ENCODE measurements around a stretch of chr6.

DNA sequence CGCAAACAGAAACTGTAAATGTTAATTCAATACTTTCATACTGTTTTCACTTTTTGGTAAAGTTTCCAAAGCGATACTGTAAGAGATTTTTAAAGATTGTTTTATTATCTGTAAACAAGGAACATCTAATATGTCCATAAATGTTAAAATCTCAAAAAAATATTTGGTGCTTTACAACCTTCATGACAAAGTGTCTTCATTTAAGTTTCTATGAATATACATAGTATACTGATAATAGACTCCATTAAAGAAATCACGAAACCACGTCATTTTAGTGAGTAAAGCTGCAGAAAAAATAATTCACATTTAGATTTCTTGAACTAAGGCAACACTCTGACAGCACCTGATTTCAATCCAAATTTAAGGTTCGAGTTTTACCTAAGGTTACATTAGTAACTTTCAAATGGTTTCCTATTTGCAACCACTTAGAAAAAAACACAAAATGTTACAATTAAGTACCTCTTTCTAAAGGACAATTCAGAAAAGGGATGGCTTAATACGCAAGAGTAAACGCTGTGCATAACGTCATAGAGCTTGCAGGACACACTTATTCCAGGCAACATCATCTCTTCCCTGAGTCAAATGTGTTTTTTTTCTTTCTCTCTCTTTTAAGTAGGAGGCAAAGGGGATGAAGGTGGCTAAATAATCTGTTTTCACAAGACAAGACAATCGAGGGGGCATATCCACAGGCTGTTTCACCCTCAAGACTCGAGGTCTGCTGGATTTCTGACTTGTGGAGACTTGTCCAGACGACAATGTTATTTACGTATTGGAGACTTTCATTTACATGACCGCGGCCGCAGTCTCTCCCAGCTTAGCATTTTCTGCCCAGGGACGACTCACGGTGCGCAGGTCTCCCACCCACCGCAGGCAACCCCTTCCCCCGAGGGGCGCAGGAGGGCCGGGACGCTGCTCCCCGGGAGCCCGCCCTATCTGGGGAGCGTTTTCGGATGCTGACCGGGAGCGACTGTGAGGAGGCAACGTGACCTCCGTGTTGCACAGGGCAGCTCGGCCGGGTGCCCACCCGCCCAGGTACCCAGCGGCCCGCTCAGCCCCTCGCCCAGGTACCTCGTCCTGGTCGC is 86.0 kb downstream of the SESN1 start:
- PRO-cap, result bidirectional peak, plus-strand start at position 817 of the sequence, minus-strand start at position 717 of the sequence; unidirectional peak, minus-strand start at position 931 of the sequence; unidirectional peak, minus-strand start at position 969 of the sequence
- RAMPAGE, long total RNA, 4 experiments, result no peak in any of the 4 experiments

DNA sequence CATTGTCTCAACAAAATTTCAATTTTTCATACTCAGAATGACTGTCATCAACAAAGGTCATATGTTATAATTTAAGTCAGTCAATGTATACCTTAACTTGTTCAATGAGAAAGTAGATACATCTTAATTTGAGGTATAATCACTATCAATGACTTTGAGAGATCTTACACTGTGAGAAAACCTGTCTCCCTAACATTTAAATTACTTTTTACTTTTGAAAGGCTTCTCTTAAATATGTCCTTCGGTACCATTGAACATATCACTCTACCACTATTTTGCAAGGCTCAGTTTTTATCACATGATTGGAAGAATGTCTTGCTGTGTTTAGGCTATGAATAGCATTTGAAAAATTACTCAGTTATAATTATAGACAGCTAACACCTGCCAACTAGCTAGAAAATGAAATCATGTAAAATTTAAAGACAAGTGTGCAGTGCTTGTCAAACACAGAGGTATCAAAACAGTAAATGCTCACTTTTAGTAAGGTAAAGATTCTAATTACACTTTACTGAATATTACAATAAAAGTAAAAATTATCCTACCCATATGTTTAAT is 11.0 kb downstream of the SESN1 start:
- PRO-cap, result no peak
- RAMPAGE, long total RNA, 4 experiments, result no peak in any of the 4 experiments

DNA sequence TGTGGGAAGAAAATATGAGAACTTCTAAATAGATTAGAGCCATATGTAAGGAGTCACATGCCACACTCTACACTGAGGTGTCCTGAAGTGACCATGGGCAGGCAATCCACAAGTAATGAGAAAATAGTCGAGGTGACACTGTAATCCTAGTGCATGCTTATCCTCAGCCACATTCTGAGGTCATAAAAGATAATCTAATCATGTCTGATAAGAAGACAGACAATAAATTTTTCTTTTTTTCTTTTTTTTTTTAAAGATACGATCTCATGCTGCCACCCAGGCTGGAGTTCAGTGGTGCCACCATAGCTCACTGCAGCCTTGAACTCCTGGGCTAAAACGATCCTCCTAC is 62.2 kb downstream of the CD164 start:
- PRO-cap, result no peak
- RAMPAGE, long total RNA, 4 experiments, result no peak in any of the 4 experiments

DNA sequence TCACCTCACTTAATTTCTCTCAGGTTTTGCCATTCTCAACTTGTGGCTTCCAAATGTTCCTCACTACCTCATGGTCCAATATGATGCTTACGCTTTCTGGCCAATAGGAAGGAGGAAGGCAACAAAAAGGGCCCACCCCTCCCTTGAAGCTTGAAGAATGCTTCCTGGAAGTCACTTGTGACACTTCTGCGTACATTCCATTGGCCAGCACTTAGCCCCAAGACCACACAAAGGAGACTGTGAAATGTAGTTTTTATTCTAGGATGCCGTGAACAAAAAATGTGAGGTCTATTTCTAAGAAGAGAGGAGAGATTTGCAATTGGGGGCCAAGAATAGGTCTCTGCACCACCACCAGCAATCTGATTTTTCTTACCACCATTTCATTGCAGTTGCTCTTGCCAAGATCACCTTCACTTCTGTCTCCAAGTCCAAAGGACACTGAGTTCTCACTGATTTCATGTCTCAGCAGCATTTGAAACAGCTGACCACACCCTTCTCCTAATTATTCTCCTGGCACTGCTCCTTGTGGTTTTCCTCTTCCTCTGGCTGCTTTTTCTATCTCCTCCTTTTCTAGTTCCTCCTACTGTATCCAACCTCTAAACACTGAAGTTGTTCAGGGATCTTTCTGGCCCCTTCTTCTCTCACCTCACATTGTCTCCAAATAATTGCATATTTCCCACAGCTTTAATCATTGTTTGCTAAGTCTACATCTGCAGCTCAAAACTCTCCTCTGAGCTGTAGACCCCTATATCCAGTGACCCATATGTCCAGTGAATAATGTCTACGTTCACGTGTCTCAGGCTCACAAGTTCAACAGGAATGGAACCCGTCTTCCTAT is 30.6 kb downstream of the CD164 start:
- PRO-cap, result bidirectional peak, plus-strand start at position 516 of the sequence, minus-strand start at position 418 of the sequence
- RAMPAGE, long total RNA, 4 experiments, result no peak in any of the 4 experiments

- PRO-cap, result no peak
- RAMPAGE, long total RNA, 4 experiments, result no peak in any of the 4 experiments
These were observed 15.6 kb downstream of the CD164 start for GRCh38 chr6:109366482-109367270.

DNA sequence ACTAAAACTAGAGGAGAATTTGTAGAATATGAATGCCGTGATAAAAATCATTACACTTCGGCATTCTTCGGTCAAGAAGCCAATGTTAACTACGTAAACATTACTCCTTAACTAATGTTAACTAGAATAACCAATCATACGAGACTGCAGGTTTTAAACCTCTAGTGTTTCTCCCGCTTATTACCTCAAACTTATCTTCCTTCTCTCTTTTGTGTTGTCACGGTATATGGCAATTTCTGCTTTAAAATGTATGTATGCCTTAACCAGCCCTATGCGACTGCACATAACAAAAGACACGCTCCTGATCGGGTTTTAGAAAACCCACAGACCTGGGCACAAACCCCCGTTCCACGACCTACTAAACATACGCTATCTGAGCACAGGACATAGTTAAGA is 1.3 kb downstream of the CD164 start:
- PRO-cap, result no peak
- RAMPAGE, long total RNA, 4 experiments, result no peak in any of the 4 experiments

DNA sequence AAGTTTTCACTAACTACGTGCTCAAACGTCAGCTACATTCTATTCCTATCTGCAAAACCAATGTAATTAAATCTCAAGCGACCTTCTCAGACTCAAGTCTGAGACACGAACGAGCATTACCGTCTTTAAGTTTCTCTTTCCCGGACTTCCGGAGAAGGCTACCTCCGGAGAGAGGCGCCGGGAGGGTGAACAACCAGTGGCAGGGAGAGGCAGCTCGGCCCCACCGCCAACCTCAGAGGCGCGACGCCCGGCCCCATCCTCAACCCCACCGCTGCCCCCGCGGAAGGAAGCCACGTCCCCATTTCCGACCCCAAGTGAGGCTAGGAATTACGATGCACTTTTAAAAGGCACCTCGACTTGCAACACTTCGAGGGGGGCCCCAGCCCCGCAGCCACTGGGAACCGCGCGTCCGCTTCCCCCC is 667 bp downstream of the CD164 start:
- PRO-cap, result bidirectional peak, plus-strand start at position 196 of the sequence, minus-strand start at position 100 of the sequence
- RAMPAGE, long total RNA, 4 experiments, result start-site peak on the minus strand in 1 of 4 experiments, centred at position 75 of the sequence, 9 reads per replicate

DNA sequence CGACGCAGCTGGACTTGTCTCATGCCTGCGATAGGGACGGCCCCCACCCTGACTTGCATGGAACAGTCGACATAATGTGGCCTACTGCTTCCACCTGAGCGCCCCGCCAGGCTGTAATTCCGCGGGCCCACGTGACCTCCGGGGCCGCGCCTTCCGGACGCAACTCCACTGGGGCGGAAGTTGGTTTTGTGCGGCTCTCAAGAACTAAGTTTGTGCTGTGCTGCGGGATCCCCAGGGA is 350 bp upstream of the CD164 start:
- PRO-cap, result bidirectional peak, plus-strand start at position 183 of the sequence, minus-strand start outside the sequence
- RAMPAGE, long total RNA, 4 experiments, result start-site peak on the plus strand in 1 of 4 experiments, centred at position 150 of the sequence, 6 reads per replicate

GRCh38 chr6:109455008-109455516 is 510 bp downstream of the MICAL1 start:
- PRO-cap, result bidirectional peak, plus-strand start at chr6:109455390, minus-strand start at chr6:109455325
- RAMPAGE, long total RNA, 4 experiments, result no peak in any of the 4 experiments

DNA sequence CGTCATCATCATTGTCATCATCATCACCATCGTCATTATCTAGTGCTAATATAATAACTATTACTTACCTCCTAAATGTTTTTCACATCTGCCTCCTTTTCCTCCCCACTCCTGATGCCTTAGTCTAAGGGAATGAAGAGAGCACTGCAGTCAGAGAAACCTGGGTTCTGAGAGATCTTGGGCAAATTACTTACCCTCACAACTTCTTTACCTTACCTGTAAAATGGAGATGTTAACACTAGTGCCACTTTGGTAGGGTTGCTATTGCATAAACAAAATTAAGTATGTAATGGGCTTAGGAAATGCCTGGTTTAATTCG is 811 bp upstream of the ZBTB24 start:
- PRO-cap, result no peak
- RAMPAGE, long total RNA, 4 experiments, result no peak in any of the 4 experiments

DNA sequence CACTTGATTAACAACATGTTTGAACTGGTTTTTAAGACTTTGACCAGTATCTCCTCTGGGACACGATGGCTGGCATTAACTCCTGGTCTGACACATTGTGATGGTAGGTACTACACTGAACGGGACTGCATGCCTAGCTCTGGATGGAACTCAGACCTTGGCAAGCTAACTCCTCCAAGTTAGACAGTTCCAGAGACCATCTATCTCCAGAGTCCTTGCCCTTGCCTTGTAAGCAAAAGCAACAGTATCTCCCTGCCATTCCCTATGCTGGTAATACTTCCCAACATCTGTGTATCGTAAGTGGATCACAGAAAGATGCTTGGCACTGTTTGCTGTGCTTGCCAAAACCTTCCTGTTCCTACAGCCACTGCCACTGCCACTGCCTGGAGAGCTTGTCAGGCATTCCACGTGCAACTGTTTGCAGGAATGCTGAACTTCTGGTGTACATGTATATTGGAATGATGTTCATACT is 25.4 kb downstream of the AK9 start:
- PRO-cap, result unidirectional peak, minus-strand start at position 198 of the sequence
- RAMPAGE, long total RNA, 4 experiments, result no peak in any of the 4 experiments

DNA sequence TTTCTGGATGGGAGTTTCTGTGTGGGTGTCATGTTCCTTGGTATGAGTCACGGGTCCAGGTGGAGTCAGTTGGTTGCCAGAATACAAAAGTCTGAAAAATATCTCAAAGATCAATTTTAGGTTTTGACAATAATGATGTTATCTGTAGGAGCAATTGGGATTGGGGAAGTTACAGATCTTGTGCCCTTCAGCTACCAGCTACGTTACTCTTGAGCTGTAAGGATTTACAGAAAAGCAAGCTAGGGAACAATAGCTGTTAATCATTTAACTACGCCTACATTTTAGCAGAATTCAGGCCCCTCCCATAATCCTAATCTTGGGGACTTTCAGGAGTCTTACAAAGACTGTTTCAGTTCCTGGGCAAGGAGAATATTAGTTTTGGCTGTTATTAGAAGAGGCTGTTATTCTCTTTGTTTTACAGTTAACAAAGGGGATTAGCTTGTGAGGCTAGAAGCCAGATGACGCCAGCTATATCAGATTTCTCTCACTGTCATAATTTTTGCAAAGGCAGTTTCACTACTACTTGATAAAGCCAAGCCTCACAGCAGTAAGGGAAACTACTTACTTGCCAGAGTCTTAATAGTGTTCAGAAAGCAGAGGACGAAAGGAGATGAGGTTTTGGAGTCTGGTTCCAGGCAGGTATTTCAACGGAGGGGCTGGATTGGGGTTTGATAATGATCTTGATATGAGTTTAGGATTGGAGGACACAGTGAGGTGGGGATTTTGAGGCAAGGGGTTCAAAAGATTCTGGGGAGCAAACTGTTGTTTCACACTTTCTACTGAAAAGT is 15.5 kb upstream of the SLC22A16 start:
- PRO-cap, result no peak
- RAMPAGE, long total RNA, 4 experiments, result no peak in any of the 4 experiments

DNA sequence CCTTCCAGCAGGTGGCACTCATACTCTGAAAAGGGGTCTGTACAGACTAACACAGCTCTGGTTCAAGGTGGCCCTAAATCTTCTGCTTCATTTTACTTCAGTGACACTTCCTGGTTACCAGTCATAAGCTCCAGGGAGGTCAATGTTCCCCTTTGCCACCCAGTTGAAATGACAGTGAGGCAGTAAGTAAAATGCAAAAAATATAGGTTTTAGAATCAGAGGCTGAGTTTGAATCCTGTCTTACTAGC is 132.8 kb downstream of the CDK19 start:
- PRO-cap, result no peak
- RAMPAGE, long total RNA, 4 experiments, result no peak in any of the 4 experiments

- PRO-cap, result unidirectional peak, plus-strand start at chr6:110875004; unidirectional peak, plus-strand start at chr6:110875097
- RAMPAGE, long total RNA, 4 experiments, result start-site peak on the plus strand in 2 of 4 experiments, at chr6:110874784-110875445 at its widest, 7 to 44 reads per replicate
These were observed 405 bp downstream of the AMD1 start for GRCh38 chr6:110874866-110875513.

DNA sequence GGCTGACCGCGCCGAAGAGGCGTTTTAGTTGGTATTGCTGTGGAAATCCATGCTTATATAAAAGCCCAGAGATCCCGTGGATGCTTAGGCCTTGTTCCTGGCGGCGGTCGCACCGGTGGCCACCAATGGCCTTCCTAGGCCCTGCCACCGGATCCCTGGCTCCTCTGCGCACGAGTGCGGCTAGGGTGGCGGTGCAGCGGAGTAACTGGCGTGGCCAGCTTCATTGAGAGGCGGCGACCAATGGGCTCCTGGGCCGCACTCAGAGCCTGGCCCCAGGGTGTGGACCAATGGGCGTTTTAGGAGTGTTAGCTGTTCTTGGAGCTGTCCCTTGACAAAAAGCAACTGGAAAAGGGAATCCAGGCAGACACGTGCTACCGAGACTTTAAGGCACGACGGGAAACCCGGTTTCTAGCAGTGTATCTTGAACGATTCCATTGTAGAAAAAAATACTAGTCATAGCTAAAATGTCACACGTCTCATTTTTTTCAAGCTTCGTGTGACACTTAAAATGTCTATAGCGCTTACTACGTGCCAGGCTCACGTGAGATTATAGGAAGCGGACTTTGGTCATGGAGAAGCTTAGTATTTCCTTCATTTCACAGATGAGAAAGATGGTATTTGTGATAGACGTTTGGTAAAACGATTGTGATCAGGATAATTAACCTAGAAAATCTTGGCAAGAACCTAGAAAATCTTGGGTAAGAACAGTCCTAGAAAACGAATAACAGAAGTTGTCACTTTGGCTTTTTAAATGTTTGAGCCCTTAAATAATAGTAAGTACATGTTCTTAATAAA is 1.8 kb downstream of the AMD1 start:
- PRO-cap, result bidirectional peak, plus-strand start at position 341 of the sequence, minus-strand start at position 176 of the sequence
- RAMPAGE, long total RNA, 4 experiments, result no peak in any of the 4 experiments

DNA sequence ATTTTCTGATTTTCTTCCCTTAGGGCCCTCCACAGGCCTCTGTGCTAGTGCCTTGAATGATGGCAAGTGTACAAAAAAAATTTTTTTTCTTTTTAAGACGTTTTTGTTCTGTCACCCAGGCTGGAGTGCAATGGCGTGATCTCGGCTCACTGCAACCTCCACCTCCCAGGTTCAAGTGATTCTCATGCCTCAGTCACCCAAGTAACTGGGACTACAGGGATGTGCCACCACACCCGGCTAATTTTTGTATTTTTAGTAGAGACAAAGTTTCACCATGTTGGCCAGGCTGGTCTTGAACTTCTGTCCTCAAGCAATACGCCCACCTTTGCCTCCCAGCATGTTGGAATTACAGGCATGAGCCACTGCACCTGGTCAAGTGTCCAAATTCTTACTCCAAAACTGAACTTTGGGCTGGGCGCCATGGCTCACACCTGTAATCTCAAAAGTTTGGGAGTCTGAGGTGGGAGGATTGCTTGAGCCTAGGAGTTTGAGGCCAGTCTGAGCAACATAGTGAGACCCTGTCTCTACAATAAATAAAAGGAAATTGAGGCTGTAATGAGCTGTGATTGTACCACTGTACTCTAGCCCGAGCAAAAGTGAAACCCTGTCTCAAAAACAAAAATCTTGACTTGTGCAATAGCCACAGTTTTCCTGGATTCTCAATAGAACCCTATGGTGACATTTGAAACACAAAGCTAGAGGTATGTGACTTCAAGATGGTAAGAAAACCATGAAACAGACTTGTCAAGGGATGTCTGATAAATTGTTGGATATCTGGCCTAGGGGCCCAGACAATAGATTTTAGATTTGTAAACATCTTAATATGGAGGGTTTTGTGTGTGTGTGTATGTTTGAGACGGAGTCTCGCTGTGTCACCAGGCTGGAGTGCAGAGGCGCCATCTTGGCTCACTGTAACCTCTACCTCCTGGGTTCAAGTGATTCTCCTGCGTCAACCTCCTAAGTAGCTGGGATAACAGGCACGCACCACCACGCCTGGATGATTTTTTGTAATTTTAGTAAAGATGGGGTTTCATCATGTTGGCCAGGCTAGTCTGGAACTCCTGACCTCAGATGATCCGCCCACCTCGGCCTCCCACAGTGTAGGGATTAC is 22.4 kb downstream of the AMD1 start:
- PRO-cap, result no peak
- RAMPAGE, long total RNA, 4 experiments, result no peak in any of the 4 experiments

- PRO-cap, result no peak
- RAMPAGE, long total RNA, 4 experiments, result no peak in any of the 4 experiments
These were observed 27.1 kb downstream of the AMD1 start for GRCh38 chr6:110901664-110902181.

DNA sequence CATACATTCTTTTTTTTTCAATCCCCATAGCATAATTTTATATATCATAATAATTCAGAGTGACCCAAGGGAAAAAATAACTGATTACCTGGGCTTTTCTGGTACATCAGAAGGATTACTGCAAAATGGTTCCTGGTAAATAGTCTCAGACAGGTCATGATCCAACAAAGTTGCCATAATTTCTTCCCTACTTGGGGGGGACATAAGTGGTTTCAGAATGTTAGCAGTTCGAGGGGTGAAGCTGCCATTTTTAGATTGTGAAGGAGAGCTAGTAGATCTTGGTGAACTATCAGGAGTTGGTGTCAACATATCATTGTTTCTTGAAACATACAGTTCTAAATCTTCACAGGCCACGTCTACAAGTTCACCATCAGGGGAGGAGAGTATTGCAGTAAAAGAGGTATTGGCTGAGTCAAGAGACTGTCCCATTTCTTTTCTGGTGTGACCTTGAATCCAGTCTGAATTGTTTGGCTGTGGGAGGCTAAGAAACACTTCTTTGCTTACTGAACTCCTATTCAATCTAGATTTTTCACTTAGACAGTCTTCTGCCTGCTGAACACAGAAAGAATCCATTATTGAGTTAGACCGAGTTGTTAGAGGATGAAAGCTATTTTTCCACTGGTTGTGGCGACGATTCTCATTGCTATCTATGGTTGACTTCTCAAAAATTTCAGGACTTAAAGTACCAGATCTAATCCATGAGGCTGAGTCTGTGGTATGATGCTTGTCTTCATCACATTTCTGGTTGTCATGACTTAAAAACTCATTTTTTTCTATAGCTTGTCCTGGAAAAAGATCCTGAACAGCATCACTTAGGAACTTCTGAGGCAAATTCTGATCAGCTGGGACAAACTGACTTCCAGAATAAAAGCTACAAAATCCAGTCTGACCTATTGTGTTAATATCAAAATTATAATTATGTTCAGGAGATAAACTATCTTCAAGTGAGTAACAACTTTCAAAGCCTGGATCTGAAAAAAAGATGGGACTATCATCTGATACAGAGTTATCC is 110.2 kb downstream of the REV3L start:
- PRO-cap, result no peak
- RAMPAGE, long total RNA, 4 experiments, result start-site peak on the minus strand in 1 of 4 experiments, centred at positions 183 to 809 of the sequence, 10 to 23 reads per replicate

GRCh38 chr6:111374369-111374937 is 108.6 kb downstream of the REV3L start:
- PRO-cap, result no peak
- RAMPAGE, long total RNA, 4 experiments, result no peak in any of the 4 experiments

DNA sequence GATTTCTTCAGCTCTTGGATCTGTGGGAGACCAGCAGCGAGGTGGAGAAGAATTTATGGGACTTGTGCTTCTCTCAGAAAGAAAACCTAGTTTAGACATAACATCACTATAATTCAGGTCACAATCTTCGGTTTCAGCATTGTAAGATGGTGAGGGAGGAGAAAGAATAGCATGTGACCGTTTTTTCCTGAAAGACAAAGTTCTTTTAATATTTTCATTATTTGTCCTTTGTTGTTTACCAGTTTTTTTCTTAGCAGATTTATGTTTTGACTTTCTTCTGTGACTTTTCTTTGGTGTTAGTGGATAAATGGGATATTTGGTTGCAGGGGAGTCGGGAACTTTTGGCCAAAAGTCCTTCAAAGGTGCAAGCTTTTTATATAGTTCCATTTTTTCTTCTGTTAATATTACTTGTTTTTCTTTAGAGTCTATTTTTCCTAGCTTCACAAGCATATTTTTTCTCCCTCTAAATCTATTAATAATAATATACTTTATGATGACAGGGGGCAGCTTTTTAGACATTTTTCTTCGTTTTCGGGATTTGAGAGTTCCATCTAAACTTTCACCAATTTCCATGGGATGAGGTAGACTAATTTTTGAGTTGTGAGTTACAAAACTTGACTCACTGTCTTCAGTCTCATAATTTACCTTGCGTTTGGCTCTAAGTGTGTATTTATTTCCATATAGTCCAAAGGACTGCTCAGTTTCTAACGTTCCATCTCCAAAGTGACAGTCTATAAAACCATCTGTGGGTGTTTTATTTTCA is 107.9 kb downstream of the REV3L start:
- PRO-cap, result no peak
- RAMPAGE, long total RNA, 4 experiments, result no peak in any of the 4 experiments

Data from transverse colon (tissue), 4 donors.